Urinary bladder (tissue), 3 donors: ENCODE measurements around the genes BRINP3, RGS1 and GLRX2.

GRCh38 chr1:186655766-186656484 is 24.3 kb downstream of the PTGS2 start:
- PRO-cap: no peak
- RAMPAGE, long total RNA: no peak

GRCh38 chr1:186671874-186672686 is 8.1 kb downstream of the PTGS2 start:
- PRO-cap: no peak
- RAMPAGE, long total RNA: no peak

DNA sequence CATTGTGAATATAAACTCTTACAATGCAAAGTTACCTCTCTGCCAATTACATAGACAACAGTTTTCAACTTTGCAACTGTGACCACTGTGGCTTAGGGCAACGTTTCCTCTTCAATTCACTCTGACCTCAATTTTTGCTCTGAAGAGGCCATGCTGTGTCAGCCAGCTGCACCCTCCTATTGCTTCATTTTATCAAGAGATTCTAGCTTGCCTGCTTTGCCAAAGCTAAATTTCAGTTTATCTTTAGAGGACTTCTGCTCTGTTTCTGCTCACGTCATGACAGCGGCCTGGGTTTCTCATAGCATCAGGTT is 154.5 kb downstream of the PLA2G4A start:
- PRO-cap: bidirectional peak, plus-strand start outside the sequence, minus-strand start at position 194 of the sequence
- RAMPAGE, long total RNA: no peak

GRCh38 chr1:188167284-188167594 is 1338.5 kb downstream of the PLA2G4A start:
- PRO-cap: no peak
- RAMPAGE, long total RNA: no peak

- PRO-cap: no peak
- RAMPAGE, long total RNA: no peak
Observed at GRCh38 chr1:190477468-190478043, at the start of gene BRINP3. Gene BRINP3, minus strand, starts transcription at chr1:190477864.

DNA sequence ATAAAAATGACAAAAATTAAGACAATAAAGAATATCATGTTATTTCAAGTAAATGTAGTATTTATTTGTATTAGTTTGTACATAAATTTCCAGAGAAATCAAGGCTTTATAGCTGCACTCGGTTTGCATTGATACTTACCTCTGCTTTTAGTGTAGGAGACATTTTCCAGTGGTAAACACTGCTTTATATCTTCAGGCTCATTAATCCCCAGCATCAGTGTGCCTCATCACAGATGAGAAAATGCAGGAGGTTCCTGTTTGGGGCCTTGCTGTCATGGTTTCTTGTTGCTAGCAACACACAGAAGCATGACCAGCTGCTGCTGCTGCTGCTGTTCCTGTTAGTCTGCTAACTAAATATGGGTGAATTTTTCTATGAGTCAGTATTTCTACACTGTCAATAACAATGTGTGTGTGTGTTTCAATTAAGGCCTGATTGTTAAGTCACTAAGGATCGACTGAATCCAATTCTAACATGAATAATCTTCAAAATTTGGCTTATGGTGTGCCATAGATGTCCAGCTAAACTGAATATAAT is 85.8 kb upstream of the RGS1 start:
- PRO-cap: unidirectional peak, minus-strand start at position 348 of the sequence
- RAMPAGE, long total RNA: no peak

- PRO-cap: no peak
- RAMPAGE, long total RNA: no peak
Observed at GRCh38 chr1:192516222-192517513, 58.9 kb upstream of the RGS1 start.

- PRO-cap: no peak
- RAMPAGE, long total RNA: no peak
Observed at GRCh38 chr1:192520001-192520502, 55.5 kb upstream of the RGS1 start.

GRCh38 chr1:192531100-192531445 is 44.5 kb upstream of the RGS1 start:
- PRO-cap: no peak
- RAMPAGE, long total RNA: no peak

DNA sequence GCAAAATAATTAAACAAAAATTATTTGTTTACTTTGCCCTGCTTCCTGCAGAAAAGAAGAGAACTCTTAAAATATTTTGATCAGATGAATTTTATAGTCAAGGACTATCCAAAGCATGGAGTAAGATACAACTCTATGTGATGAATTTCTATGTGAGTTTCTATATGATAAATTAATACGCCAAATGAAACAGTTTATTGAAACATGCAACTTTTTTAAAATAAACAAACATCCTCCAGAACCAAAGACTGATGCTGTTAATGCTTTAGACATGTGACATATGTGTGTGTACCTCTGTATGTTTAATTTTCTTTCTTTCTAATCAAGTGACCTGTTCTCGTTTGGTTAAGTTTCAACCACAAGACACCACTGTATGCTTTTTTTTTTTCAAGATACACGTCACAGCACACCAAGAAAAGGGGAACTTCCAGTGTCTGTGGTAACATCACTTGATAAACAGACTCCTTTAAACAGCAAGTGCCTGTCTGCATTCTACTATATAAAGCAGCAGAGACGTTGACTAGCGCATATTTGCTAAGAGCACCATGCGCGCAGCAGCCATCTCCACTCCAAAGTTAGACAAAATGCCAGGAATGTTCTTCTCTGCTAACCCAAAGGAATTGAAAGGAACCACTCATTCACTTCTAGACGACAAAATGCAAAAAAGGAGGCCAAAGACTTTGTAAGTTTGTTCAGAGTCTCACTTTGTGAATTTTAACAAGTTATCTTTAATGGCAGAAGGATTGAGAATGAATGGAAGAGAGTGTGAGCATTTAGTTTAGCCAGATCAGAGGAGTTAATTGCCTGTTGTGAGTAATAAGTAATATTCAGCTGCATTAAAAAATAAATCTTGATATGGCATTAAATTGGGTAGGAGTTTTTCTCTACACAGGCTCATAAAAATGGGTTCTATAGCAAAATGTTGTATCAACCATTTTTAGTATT is at the start of gene RGS1:
RGS1 (plus strand) TSS at position 526 of the 945 bp plus-strand sequence.
- PRO-cap: unidirectional peak, plus-strand start at position 528 of the sequence
- RAMPAGE, long total RNA: no peak

- PRO-cap: no peak
- RAMPAGE, long total RNA: no peak
Observed at GRCh38 chr1:192954857-192955263, 104.3 kb downstream of the UCHL5 start.

DNA sequence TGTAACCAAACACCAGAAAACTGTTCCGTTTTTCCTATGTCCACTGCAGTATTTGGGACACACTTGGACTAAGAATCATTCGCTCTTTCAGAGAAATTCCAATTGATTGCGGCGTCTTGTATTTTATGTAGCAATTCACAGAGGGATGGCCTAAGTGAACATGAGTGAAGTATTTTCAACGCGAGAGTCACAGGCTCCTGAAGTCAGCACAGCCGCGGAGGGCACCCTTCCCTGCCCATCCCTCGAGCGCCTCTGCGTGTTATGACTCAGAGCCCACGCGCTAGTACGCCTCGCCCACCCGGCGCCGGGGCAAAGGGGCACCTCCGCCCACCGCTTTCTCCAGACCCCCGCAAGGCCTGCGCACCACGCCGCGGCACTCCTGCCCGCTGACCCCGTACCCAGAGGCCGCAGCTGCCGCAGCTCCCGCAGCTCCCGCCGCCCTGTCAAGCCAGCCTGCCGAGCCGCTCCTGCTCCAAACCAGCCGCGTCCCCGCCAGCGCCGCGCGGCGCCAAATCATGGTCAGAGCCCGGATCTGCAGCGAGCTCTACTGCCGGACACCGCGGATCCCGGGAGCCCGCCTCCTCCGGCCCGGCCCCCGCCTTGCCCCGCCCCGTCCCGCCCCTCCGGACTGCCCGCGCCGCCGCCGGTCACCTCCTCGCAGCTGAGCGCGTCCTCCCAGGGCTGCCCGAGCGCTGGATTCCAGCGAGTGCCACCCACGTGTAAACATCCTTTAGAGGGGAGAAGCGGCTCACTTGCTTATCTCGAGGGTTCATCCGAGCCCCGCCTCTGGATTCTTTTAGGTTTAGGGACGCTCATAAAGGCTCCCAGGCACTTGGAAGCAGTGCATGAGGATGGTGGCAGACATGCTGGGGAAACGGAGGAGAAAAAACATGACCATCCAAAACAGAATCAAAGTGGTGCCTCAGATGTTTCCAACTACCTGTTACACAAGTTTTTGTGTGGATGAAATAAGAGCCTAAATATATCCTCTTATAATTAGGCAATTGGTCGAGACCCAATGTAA is at the start of gene GLRX2:
GLRX2 (minus strand) TSS at position 549 of the 1,024 bp plus-strand sequence.
- PRO-cap: bidirectional peak, plus-strand start at position 190 of the sequence, minus-strand start at position 254 of the sequence; bidirectional peak, plus-strand start at position 664 of the sequence, minus-strand start at position 546 of the sequence
- RAMPAGE, long total RNA: no peak

- PRO-cap: no peak
- RAMPAGE, long total RNA: no peak
Observed at GRCh38 chr1:193111449-193112110, 6.4 kb upstream of the GLRX2 start.

DNA sequence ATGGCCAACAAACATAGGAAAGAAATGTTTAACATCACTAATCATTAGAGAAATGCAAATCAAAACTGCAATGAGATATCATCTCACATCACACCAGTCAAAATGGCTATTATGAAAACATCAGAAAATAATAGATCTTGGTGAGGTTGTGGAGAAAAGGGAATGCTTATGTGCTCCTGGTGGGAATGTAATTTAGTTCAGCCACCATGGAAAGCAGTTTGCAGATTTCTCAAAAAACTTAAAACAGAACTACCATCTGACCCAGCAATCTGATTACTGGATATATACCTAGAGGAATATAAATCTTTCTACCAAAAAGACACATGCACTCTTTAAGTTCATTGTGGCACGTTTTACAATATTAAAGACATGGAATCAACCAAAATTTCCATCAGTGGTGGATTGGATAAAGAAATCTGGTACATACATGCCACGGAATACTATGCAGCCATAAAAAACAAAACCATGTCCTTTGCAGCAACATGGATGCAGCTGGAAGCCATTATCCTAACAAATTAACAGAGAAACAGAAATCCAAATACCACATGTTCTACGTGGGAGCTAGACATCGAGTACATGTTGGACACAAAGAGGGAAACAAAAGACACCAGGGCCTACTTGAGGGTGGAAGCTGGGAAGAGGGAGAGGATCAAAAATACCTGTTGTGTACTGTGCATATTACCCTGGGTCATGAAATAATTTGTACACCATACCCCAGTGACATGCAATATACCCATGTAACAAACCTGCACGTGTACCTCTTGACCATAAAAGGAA is 32.9 kb upstream of the B3GALT2 start:
- PRO-cap: no peak
- RAMPAGE, long total RNA: no peak

DNA sequence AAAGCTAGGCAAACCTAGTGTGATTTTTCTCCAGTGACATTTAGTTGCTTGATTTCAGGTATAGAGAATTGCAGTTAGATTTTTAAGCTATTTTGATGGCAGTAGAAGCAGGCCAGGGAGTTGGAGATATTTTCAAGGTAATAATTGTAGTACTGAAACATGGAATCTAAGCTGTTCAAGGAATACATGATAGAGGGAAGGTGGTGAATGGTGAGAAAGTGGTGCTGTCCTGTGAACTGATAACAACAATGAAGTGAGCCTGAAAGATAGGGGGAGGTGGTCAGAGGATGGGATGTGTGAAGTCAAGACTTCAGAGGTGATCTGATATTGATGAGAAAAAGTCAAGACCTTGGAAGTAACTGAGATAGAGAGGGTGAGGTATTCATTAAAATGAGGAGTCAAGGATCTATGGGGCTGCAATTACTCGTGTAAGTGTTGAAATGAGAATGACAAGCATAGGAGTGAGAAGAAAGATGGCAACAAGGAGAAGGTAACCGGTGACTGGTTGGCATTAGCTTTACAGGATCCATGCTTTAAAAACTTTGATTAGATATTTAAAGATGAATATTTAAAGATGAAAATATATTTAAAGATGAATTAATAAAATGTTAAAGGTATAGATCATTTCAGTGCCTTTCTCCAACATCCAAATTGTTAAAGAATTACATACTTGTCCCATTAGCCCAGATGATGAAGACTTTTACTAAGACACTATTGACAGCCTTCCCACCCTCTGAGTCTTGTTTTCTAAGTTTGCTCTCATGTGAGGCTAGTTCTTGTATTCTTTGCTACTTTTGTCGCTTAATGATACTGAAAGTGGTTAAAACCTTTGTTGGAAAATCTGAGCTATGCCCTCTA is 70.9 kb upstream of the B3GALT2 start:
- PRO-cap: no peak
- RAMPAGE, long total RNA: no peak

DNA sequence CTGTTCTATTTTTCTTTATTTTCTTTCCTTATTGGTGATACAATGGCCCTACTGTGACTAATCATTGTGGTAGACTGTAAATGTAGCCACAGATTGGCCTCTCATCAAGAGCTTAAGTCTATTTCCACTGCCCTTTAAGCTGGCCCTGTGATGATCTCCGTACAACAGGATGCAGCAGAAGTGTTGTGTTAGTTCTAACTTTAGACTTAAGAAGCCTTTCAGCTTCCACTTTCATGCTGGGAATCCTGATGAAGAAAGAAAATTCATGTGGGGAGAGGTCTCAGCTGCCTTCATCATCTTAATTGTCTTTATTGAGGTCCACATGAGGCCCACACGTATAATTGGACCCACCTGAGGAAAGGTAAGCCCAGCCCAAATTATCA is 285.6 kb upstream of the B3GALT2 start:
- PRO-cap: no peak
- RAMPAGE, long total RNA: no peak

- PRO-cap: no peak
- RAMPAGE, long total RNA: no peak
Observed at GRCh38 chr1:196360939-196361936, 247.0 kb downstream of the KCNT2 start.

- PRO-cap: no peak
- RAMPAGE, long total RNA: no peak
Observed at GRCh38 chr1:196400733-196401416, 207.4 kb downstream of the KCNT2 start.

GRCh38 chr1:196603612-196604232 is 4.5 kb downstream of the KCNT2 start:
- PRO-cap: no peak
- RAMPAGE, long total RNA: no peak

DNA sequence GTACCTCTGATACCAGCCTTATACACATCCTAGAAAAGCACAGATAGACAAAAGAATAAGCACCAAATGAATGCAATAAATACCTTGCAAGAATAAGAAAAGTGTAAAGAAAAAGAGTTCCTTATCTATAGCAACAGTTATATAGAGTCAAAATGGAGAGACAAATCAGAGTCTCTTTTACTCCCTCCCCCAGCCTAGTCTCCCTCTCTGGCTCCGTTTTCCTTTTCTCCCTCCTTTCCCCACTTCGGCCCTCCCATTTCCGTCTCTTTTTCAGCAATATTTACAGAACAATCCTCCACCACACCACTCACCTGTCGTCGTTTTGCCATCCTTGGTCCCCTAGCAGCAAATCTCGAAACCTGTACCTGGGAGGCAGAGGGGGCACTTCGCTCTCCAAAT is 337 bp downstream of the KCNT2 start:
- PRO-cap: no peak
- RAMPAGE, long total RNA: no peak